Sternocleidomastoid (tissue), 1 donor: ENCODE measurements around the genes FREM3, SMAD1, MMAA and LSM6.

- PRO-cap: bidirectional peak, plus-strand start at chr4:143336527, minus-strand start at chr4:143336653
These were observed 602 bp upstream of the GAB1 start for GRCh38 chr4:143335827-143336720.

- PRO-cap: no peak
These were observed 8.1 kb downstream of the GAB1 start for GRCh38 chr4:143344834-143345194.

GRCh38 chr4:143349912-143350703, 13.4 kb downstream of the GAB1 start:
- PRO-cap: no peak

DNA sequence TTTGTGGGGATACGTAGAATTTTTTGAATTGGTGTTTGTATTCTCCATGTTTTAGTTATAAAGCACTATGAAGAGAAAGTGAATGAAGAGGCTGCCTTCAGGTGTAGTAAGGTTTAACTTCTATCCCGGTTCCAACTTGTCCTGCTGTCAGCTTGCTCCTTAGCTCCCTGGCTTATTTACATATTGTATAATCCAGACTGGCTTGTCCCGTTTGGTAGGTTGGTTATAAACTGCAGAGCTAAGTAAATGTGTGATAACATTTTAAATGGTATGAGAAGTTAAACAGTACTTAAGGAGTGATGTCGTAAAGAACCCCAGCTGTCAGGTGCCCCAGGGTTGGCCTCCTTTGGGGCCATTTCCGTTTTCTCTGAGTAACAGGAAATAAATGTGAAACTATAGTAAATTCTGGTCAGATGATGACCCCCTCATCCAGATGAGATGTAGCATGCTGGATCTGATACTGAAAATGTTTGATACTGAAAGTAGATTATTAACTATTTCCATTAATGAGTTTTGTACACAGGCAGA, 22.2 kb downstream of the GAB1 start:
- PRO-cap: no peak

GRCh38 chr4:143411284-143412337, 74.9 kb downstream of the GAB1 start:
- PRO-cap: no peak

DNA sequence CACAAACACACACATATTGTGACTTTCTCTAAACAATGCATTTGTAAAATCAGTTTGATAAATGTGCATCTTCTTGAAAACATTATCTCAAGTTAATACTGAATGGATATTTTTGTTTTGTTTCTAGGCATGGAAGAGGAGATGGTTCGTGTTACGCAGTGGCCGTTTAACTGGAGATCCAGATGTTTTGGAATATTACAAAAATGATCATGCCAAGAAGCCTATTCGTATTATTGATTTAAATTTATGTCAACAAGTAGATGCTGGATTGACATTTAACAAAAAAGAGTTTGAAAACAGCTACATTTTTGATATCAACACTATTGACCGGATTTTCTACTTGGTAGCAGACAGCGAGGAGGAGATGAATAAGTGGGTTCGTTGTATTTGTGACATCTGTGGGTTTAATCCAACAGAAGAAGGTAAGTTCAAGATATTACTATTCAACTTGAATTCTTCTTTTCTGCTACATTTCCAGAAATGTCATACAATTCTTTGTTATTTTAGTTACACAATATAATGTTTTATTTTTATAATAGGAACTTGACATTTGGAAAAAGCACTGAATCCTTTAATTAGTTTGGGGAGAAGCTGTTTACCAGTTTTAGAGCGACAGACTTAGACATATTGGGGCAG, 78.8 kb downstream of the GAB1 start:
- PRO-cap: no peak

GRCh38 chr4:143417892-143418563, 81.4 kb downstream of the GAB1 start:
- PRO-cap: no peak

DNA sequence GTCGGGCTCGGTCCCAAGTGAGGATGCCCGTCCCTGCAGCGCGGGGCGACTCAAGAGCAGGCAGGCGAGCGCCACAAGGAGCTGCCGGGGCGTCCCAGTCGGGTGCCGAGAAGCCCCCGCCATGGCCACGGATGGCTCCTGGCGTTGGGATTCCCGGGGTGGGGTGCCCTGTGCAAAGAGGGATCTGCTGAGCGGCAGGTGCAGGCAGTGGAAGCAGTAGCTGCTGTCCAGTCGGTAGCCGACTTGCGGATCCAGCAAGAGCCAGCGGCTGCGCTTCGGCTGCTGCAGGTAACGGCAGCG, at the start of gene FREM3:
Gene FREM3, minus strand, starts transcription at position 123 of the 300 bp plus-strand sequence.
- PRO-cap: no peak

GRCh38 chr4:144356967-144357426, 216.5 kb upstream of the GYPA start:
- PRO-cap: no peak

- PRO-cap: bidirectional peak, plus-strand start at chr4:145180263, minus-strand start at chr4:145180195
These were observed 346 bp downstream of the OTUD4 start for GRCh38 chr4:145180095-145180391.

DNA sequence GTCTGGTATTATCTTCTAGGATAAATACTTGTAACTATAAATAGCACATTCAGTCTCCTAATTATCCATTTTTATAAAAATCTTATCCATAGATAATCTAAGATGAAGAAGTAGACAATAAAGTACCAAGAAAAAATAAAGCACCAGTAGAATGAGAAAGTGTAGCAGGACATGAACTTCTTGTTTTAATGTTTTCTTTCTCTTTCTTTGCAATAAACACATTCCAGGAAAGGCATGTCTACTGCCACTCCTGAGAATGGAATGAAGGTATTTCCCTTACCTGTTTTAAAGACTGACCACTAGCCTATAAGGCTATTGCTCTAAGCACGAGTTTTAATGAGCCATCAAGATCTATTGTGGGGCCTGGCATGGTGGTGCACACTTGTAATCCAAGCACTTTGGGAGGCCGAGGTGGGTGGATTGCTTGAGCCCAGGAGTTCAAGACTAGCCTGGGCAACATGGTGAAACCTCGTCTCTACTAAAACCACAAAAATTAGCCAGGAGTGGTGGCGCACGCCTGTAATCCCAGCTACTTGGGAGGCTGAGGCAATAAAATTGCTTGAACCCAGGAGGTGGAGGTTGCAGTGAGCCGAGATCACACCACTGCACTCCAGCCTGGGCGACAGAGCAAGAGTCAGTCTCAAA, 15.2 kb upstream of the OTUD4 start:
- PRO-cap: no peak

GRCh38 chr4:145481396-145482561, at the start of gene SMAD1:
Gene SMAD1 (plus strand): TSS chr4:145481853.
- PRO-cap: bidirectional peak, plus-strand start at chr4:145481824, minus-strand start at chr4:145481770

- PRO-cap: no peak
These were observed 64.9 kb downstream of the SMAD1 start for GRCh38 chr4:145546475-145546957.

GRCh38 chr4:145618476-145619536, at the start of gene MMAA:
Gene MMAA (plus strand): TSS chr4:145619385.
- PRO-cap: bidirectional peak, plus-strand start at chr4:145619396, minus-strand start at chr4:145619330

GRCh38 chr4:145650332-145650908, 29.5 kb upstream of the C4orf51 start:
- PRO-cap: no peak

DNA sequence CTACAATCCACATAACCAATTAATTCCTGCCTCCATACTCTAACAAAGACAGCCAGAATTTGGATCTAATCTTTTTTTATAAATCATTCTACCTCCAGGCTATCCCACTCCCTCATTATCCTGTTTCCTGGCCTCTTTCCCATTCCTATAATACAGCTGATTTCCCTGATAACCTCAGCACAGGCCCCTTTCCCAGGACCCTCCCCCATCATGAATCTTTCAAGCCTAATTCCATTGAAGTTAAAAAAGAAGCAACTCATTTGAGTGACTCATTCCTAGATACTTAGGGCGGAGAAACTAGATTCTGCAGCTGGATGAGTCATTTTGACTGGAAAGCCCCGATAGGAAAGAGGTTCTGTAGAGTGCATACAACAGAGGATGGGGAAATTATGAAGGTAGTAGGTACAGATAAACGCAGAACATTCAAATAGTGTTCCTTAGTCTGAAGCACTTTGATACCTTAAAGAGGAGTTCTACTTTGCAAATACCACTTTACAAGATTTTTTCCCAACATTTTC, 128.3 kb downstream of the C4orf51 start:
- PRO-cap: no peak

GRCh38 chr4:145835769-145837000, 102.4 kb downstream of the ZNF827 start:
- PRO-cap: no peak

DNA sequence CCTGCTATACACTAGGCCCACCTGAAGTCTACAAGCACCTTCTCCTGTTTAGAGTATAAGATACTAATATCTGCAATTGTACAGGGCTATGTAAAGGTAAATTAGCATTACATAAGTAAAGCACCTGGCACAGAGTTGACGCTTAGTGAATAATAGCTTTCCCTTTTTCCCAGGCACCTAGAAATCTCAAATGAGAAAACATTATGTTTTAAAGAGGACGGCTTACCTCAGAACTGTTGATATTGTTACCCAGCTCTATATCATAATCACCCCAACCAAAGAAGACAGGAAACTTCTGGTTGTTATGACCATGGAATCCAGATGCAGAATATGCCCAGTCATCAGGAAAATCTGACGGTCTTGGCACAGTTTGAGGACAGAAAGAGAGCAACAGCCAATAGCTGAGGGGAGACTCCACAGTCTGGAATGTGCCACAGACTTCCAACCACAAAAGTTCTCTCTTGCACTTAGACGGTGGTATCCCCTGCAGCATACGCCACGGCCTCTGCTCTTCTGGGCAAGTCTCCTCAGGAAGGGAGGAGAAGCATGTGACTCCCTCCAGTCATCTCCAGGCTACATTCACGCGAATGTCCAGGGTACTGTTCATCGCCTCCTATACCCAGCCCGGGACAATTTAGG, 18.5 kb downstream of the ZNF827 start:
- PRO-cap: no peak

GRCh38 chr4:146175393-146176492, at the start of gene LSM6:
Gene LSM6 (plus strand): TSS chr4:146175718.
- PRO-cap: unidirectional peak, plus-strand start at chr4:146175752; unidirectional peak, plus-strand start at chr4:146175874

DNA sequence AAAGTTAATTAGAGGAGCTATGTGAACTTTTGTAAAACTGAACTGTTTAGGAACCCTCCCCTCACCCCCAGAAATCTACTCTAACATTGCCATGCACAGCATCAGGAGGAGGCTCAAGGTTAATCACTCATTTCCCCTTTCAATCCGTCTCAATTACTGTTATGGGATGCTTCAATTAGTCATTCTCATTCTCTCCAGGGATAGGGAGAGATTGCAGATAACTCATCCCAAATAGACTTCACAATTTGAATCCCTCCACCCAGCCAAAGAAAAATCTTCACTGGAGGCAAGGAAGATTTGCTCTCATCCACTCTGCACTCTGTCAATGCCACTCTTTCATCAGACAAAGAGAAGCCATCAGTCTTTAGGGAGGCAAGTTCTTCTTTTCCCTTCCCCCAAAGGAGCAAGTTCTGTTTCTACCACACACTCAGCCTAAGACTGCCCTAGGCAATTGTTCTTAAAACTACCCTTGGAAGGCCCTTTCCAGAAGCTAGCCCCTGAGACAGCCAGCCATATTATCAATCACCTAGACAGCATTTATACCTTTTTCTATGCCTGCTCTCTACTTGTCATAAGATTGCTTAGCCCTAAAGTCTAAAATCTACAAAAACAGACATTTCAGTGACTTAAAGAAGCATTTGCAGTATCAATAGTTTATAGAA, 140.3 kb downstream of the SLC10A7 start:
- PRO-cap: no peak